SK-N-DZ (cell line): Measurements from ENCODE around the gene OR1N1.

DNA sequence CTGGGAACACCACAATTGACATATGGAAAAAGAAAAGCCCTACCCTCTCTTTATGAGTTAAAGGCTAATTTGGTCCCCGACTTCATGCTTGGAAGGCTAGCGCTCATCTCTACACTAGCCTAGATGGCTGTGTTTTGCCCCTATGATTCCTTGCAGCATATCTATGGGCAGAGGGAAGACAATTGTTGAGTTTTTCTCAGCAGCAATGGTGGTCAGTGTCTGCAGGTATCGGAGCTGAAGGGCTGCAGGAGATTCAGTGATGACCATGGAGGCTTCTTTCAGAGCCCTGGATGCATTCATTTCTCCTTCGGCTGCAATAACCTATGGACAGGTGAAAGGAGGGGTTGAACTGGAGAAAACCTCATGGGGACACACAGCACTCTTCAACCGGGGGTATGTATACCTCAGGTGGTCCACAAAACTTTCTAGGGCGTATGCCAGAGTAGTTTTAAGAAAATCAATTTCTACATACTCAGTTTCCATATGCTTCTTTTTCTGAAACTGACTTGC is 28.9 kb downstream of the STOM start:
RAMPAGE:
- cytosol, long total RNA, result no peak
- nucleus, long total RNA, result no peak

DNA sequence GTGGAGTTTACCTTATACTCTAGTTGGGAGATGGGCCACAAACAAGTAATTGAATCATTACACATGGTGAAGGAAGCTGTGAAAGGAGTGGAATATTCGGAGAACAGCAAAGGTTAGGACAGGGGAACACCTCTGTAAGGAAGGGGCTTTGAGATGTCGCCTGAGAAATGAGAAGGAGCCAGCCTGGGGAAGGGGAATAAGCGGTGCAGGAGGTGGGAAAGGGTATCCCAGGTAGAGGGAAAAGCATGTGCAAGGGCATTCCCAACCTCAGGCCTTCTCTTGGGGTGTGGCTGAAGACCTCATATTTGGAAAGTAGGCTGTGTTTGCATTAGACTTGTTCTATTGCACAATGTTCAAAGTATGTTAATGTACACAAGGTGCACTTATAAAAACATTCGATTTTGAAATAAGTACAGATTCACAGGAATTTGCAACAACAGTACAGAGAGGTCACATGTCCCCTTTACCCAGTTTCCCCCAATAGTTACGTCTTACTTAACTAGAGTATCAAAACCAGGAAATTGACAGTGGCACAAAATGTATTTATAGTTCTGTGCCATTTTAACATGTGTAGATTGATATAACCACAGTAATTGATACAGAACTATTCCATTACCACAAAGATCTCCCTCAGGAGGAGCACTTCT is 2.4 kb upstream of the STOM start:
RAMPAGE:
- cytosol, long total RNA, result no peak
- nucleus, long total RNA, result no peak

DNA sequence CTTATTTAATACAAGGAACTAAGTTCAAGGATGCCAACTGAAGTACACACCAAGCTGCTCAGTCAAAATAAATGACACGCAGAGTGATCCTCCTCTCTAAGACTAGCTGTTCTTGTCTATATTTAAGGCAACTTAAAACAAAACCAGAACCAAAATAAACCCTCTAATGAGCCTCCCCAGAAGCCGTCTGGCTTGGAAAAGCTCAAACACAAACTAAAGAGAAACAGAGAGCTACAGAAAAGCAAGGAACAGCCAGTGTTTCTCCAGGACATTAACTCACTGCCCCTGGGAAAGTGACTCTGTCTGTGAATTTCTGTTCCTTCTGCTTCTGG is 15.0 kb downstream of the GGTA1 start:
RAMPAGE:
- cytosol, long total RNA, result no peak
- nucleus, long total RNA, result no peak

DNA sequence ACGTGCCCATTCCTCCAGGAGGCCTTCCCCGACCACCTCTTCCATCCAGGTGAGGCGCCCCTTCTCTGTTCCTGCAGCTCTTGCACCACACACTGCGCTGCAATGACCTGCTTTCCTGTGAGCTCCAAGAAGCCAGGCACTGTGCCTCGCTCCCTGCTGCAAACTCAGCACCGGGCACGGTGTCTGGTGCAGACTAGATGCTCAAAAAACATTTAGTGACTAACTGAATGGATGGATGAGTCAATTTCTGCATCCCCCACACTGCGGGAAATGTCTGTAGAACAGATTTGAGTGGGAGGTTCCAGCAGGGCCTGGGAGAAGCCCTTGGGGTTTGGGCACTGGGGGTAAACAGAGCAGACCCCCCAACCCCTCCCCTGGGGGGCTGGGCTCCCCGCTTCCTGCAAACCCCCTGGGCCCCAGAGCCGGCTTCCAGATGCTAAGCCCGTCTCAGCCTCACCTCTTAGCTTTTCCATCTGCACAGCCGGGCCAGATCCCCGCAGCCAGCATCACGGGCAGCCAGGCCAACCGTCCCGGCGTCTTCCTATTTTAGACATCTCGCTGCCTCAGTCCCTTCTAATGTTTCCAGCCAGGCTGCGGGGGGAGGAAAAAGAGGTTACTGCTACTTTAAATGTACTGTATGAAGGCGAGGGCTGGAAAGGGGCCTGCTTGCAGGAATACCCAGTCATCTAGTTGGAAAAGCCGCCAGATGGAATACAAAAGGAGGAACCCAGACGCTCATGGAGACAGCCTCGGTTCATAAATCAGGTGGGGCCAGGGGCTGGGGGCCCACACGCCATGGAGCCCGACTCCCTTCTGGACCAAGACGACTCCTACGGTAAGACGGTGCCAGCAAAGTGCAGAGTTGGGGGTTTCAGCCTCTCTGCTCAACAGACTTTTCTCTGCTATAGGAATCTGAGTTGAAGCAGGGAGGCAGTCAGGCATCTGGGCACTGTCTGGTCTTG is 67.0 kb upstream of the GGTA1 start:
RAMPAGE:
- cytosol, long total RNA, result no peak
- nucleus, long total RNA, result no peak

DNA sequence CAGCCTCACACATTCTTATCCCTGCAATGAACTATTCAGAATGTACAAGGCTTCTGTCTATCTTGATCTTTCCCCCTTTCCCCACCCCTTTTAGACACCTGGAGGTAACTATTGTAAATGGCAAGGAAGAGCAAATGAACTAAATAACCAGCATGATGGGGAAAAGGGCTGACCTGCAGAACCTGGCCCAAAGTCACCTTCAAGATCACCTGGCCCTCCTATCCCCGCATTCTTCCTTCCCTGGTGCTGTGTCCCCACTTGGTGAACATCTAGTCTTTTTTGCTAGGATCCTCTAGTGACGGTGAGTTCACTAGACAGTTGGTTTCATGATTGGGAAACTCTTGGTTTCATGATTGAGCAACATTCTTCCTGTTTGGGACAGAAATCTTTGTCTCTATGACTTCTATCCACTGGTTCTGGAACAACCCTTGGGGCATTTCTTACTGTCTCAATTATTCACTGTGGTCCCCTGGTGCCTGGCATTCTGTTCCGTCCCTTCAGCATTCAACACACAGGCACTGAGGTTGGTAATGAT is 50.3 kb upstream of the DAB2IP start:
RAMPAGE:
- cytosol, long total RNA, result no peak
- nucleus, long total RNA, result no peak

RAMPAGE:
- cytosol, long total RNA, result no peak
- nucleus, long total RNA, result no peak
These were observed 43.5 kb upstream of the DAB2IP start for GRCh38 chr9:121607611-121608645.

GRCh38 chr9:121646069-121646880 is 5.2 kb upstream of the DAB2IP start:
RAMPAGE:
- cytosol, long total RNA, result no peak
- nucleus, long total RNA, result no peak

DNA sequence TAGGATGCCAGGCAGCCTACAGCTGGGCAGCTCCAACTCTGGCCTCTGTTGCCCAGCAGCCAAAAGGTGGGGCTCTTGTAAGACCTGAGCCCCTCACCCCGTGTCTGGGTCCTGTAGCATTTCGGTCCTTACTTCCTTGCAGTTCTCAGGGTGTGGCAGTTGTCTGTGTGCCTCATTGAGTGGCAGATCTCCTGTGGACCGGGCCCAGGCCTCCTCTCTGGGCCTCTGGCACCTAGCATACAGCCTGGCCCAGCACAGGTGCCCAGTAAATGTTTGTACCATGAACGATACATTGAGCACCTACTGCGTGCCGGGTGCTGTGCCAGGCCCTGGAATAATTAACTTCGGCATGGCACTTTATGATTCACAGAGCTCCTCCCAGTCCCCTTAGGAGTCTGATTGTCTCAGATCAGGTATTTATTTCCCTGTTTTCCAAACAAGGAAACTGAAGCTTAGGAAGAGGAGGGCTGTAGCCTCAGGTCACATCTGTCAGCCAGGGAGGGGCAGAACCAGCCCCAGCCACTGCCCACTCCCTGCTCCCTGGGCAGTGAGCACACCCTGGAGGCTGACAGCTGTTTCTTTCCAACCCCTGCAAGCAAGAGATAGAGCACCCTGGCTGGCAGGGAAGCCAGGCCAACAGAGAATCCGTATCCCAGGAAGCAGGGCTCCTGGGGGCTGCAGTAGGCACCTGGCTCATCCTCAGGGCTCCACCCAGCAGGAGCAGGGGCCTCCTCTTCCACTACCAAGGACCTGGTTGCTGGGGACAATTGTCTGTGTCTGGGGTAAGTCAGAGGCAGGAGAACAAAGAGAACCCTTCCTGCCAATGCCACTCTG is 68.9 kb downstream of the DAB2IP start:
RAMPAGE:
- cytosol, long total RNA, result no peak
- nucleus, long total RNA, result no peak

RAMPAGE:
- cytosol, long total RNA, result no peak
- nucleus, long total RNA, result no peak
These were observed 94.9 kb downstream of the DAB2IP start for GRCh38 chr9:121746247-121746823.

DNA sequence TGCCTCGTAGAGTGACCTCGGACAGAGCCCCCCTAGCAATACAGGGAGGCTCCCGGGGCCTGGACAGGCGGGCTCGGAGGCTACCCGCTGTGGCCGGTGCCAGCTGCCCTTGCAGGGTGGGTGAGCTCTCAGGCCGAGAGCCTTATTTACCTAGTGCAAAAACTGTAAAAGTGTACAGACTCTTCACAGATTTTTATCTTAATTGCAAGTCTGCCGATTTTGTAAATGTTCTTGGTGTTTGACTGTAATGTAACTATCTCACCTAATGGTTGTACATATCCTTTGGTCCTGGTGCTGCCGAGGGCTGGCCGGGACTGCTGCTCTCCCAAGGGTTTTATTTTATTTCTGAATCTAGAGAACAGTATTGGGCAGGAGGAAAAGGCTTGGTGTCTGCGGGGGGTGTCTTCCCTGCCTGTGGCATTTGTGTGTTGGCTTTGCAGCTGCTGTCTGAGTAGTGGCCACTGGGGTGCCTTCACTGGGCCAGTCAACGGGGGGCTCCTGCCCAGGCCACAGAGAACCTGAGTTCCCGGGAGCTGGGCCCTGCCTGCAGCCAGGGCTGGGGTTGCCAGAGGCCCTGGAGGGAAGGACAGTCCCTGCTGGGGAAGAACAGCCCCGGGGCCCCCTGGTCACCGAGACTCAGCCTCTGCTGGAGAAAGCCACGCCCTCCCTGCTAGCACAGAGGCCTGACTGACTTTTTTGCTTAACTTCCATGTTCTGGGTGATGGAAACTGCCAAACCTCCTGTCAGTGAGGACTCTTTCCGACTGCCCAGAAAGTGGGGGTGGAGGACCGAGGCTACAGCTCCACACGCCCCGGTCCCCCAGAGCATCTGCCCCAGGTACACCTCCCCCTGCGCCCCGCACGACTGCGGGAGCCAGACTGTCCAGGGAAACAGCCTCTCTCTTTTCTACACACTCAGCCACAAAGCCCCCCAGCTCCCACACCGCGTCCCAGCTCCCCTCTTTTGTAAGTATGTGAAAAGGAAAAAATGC is 133.2 kb downstream of the DAB2IP start:
RAMPAGE:
- cytosol, long total RNA, result no peak
- nucleus, long total RNA, result no peak

RAMPAGE:
- cytosol, long total RNA, result no peak
- nucleus, long total RNA, result no peak
These were observed 197.3 kb downstream of the TTLL11 start for GRCh38 chr9:121895763-121896337.

RAMPAGE:
- cytosol, long total RNA, result no peak
- nucleus, long total RNA, result no peak
These were observed 62.0 kb downstream of the TTLL11 start for GRCh38 chr9:122031230-122031452.

DNA sequence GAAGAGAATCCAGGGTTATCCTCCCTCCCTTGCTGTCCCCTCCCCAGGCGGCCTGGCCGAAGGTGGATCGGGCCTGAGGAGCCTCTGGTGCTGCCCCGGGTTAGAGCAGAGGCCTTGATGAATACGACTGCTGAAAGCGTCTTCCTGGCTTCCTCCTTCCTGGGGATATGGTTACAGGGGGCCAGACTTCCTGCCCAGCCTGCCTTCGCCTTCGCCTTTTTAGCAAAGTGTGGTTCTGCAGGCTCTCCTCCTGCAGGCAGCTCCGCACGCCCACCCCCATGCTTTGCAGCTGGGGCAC is 22.5 kb upstream of the PTGS1 start:
RAMPAGE:
- cytosol, long total RNA, result no peak
- nucleus, long total RNA, result no peak

GRCh38 chr9:122527077-122527601 is at the start of gene OR1N1:
Gene OR1N1, minus strand, starts transcription at chr9:122527293.
RAMPAGE:
- cytosol, long total RNA, result no peak
- nucleus, long total RNA, result no peak

RAMPAGE:
- cytosol, long total RNA, result no peak
- nucleus, long total RNA, result no peak
These were observed 1.9 kb downstream of the PDCL start for GRCh38 chr9:122826502-122826926.

DNA sequence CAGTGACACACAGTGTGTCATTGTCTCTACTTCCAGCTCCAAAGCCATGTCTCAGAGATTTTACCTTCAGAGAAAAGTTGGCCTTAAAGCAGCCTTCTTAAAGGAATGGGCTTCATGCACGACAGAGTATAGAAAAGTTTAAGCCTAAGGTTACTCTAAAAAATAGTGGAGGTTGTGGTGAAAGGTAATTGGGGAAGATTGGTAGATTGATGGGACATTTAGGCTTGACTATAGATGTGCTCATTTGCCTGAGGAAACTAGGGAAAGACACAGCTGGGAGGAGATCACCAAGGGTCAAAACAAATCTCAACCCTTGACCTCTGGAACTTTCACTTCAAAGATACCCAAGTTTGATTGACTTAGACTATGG is 19.1 kb downstream of the RABGAP1 start:
RAMPAGE:
- cytosol, long total RNA, result no peak
- nucleus, long total RNA, result no peak

GRCh38 chr9:122974966-122975864 is 34.4 kb downstream of the RABGAP1 start:
RAMPAGE:
- cytosol, long total RNA, result no peak
- nucleus, long total RNA, result no peak

RAMPAGE:
- cytosol, long total RNA, result no peak
- nucleus, long total RNA, result no peak
These were observed 25.3 kb downstream of the GPR21 start for GRCh38 chr9:123058694-123059221.

GRCh38 chr9:123104135-123104545 is 70.7 kb downstream of the GPR21 start:
RAMPAGE:
- cytosol, long total RNA, result no peak
- nucleus, long total RNA, result no peak

DNA sequence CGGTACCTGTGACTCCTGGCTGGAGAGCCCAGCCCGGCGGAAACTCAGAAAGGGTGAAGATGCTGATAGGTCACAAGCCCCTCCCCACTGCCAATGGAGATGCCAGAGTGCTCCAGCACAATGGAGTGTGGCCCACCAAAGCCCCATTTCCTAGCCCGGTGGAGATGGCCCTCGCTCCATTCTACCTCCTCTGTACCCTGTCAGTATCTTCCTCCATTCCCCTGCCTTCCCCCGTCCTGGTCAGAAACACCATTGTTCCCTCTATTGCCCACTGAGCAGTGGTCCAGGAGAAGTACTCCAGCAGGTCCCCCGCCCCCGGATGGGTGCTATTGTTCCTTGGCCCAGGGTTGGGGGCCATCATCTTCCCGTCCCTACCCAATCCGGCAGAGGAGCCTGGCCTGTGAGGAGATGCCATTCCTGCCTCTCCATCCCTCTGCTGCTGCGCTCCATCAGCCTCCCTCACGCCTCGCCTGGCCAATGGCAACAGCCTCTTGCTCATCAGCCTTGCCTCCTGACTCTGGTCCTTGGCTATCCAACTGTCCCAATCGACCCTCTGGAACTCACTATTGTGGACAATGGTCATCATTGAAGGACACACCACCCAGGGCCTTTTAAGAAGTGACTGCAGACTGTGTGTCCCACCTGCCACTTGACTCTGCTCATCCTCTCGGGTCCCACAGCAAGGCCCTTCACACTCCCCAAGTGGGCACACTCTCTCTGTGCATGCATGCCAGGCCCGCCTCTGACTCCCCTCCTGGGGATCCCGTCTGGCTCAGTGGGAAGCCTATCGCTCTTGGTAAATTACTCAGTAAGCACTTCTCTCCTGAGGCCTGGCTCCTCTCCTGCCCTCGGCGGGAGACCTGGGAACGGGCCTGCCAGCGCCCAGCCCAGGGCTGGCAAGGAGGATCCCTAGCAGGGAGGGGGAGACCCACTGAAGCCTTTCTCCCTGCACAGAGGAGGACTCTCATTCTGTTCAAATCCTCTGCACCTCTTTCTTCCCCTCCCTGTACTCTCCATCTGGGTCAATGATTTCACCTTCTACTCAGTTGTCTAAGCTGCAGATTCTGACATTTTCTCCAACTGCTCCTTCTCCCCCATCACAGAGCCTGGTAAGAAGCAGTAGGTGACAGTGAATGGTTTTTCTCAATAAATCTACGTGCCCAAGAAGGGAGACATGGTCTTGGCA is 81.4 kb downstream of the GPR21 start:
RAMPAGE:
- cytosol, long total RNA, result no peak
- nucleus, long total RNA, result no peak